Mesenchymal stem cell of the bone marrow (primary cell): ENCODE results near the genes PRDM11 and MAPK8IP1.

DNA sequence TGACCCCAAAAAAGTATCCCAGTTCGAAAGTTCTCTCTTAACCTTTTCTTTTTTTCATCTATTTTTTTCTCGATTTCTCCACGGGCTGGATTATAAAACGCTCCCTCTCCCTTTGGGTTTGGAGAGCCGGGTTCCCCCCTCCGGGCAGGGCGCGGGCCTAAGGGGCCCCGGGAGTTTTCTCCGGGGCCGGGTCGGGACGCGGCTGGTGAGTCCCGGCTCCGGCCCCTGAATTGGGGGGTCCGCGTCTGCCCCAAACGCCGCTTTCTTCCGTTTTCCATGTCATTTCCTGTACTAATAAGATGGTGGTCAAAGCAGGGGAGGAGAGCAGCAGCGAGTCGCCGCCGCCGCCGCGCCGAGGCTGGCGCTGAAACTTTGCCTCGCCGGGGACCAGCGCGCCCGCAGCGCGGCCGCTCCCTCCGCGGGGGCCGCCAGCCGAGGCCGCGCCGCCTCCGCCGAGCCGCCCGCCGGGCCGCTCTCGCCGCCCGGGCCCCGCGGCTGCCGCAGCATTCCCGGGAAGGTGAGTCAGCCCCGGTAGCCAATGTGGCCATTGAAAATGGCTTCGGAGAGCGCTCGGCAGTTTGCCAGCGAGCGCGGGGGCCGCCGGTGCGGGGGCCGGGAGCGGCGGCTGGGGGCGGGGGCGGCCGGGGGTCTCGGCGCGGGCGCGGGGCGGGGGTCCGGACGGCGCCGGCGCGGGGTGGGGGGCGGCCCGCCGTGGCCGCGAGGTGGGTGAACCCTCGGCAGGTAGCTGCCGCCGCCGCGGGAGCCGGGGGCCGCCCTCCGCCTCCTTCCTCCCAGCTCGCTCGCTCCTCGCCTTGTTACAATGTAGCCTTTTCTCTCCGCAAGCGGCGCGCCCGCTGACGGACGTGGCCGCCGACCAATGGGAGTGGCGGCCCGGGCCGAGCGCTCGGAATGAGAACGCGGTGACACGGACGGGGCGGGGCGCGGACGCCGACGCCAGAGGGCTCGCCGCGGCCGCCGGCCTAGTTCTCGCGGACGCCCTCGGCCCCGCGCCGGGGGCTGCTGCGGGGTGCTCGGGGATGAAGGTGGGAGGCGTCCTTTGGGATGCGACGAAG is at the start of gene PRDM11:
TSS of gene PRDM11 (plus strand) at position 279 of the 1,073 bp plus-strand sequence.
- CAGE, long polyA plus RNA, result no peak

DNA sequence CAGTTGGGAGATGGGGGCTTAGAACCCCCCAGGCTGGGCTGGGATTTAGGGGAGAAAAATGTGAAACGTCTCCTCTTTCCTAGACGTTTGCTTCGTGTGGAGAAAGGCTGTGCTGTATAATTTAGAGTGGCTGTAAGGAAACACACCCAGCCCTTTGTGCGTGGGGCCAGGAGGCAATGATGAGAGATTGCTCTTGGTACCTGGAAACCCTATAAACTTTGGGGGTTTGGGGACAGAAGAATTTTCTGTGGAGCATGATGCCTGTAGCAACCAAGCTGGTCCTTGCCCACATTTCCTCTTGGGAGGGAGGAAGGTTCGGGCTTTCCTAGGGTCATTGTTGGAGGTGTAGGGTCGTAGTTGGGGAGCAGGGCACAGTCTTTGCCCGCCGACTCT is 1.3 kb downstream of the PRDM11 start:
- CAGE, long polyA plus RNA, result no peak

DNA sequence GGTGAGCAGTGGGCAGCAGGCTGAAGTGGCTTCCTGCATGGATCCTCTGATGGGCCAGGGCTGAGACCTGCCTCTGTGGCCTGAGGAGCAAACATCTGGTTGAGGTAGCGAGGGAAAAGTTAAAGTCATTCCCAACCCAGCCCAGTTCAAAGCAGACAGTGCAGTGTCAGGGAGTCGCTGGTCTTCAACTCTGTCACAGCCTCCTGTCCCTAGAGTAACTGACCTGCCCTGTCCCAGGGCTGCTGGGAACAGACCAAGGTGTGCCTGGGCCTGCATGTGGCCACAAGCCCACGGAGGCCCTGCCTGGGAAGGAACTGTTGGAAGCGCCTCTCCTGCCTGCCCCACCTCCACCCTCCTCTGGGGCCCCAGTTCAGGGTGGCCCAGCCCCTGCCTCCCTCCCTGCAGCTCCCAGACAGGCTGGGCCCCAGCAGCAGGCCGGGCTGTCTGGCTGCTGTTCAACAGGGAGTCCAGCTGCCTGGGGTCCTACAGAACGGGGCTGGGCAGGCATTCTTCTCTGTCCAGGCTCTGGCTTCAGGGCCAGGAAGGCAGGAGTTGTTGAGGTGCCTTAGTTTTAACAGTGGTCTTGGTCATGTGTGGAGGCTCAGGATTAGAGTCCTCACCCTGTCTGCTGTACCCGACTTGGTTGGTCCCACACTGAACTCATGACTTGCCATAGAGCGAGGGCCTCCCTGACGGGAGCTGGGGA is 11.7 kb downstream of the PRDM11 start:
- CAGE, long polyA plus RNA, result no peak

GRCh38 chr11:45180536-45181366 is 34.3 kb downstream of the PRDM11 start:
- CAGE, long polyA plus RNA, result no peak

- CAGE, long polyA plus RNA, result no peak
These were observed 59.1 kb downstream of the SYT13 start for GRCh38 chr11:45226795-45227612.

DNA sequence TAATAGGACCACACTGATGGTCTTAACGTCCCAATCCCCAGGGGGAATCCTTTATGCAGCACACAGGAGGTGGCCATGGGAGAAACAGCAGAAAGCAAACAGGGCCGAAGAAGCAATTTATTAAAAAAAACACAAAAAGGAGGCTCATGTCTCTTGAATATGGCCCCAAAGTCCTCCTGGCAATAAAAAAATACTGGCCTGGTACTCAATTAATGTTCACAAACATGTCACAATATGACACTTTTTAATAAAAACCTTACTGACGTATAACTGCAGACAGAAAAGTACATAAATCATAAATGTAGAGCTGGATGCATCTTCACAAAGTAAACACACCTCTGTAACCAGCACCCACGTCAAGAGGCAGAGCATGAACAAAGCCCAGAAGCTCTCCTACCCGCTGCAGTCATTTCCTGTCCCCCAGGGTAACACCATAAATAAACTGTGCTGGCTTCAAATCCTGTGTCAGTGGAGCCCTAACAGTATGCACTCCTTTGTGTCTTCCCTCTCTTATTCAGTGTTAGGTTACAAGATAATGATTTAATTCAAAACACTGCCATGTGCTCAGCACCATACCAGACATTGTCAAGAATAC is 5.8 kb downstream of the SYT13 start:
- CAGE, long polyA plus RNA, result no peak

- CAGE, long polyA plus RNA, result no peak
These were observed 88.7 kb upstream of the SYT13 start for GRCh38 chr11:45374607-45375429.

DNA sequence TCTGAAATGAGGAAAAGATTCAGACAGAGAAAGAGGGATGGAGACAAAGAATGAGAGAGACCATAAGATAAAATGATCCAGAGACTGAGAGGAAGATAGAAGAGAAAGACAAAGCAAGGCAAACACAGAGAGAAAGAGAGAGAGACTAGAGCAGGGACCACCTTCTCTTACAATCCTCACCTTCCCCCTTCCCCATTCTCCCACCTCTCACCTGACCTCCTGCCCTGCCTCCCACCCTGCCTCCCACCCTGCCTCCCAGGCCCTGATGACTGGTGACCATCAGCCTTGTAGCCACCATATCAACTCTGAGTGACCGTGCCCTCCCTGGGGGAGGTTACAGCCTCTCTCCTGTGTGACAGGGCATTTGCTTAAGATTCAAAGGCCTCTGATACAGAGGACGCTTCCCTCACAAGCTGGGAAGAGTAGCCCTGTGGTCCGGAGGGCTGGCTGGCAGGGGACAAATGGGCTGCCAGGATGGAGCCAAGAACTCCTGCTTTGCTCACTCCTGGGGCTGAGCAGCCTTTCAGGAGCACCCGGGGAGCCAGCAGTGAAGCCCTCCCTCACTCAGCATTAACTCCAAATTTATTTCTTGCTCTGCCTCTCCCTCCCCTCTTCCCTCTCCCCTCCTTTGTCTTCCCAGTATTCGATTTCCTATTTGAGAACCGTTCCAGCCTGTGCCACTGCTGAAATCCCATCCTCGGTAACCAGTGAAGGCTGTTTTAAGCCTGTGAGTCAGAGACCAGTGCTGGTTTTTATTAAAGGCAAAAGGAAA is 125.2 kb upstream of the SYT13 start:
- CAGE, long polyA plus RNA, result no peak

- CAGE, long polyA plus RNA, result no peak
These were observed 2.9 kb upstream of the MAPK8IP1 start for GRCh38 chr11:45882399-45883129.

- CAGE, long polyA plus RNA, result no peak
These were observed at the start of gene MAPK8IP1 for GRCh38 chr11:45885067-45885979. TSS of gene MAPK8IP1 (plus strand) at chr11:45885651.

GRCh38 chr11:45901699-45902157 is 5.3 kb downstream of the FREY1 start:
- CAGE, long polyA plus RNA, result no peak

GRCh38 chr11:46007178-46007756 is 84.8 kb downstream of the LARGE2 start:
- CAGE, long polyA plus RNA, result no peak

- CAGE, long polyA plus RNA, result no peak
These were observed 89.6 kb downstream of the LARGE2 start for GRCh38 chr11:46011900-46012598.

DNA sequence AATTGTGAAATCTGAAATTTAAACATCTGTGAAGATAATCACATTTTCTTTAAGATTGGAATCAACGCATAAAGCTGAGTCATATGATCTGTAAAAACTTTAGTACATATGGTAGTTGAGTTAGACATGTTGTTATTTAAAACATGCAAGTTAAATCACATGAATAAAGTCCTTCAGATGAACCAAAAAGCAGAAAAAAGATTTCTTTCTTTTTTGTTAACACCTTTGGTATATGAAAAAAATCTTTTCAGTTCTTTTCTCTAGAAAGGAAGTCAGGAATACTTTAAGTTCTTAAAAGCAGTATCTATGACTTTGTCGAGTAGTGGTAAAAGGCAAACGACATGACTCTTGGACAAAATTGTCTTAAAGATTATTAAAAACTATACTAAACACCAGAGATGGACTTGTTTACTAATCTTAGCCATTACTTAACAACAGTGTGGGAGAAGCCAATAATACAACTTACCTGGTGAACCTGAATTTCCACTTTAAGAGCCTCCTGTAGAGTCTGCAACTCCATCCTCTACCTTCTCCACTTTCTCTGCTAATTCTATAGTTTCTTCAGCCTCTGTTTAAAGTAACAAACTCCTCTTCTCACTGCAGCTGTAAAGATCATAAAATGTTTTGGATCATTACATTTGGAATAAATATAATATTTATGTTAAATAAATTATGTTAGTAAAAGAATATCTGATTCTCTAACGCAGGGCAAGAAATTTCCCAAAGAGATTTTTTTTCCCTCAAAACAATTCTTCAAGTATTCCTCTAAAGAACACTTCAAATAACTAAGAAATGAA is 37.4 kb downstream of the PHF21A start:
- CAGE, long polyA plus RNA, result no peak

GRCh38 chr11:46121533-46122785 is 705 bp upstream of the PHF21A start:
- CAGE, long polyA plus RNA, result no peak

DNA sequence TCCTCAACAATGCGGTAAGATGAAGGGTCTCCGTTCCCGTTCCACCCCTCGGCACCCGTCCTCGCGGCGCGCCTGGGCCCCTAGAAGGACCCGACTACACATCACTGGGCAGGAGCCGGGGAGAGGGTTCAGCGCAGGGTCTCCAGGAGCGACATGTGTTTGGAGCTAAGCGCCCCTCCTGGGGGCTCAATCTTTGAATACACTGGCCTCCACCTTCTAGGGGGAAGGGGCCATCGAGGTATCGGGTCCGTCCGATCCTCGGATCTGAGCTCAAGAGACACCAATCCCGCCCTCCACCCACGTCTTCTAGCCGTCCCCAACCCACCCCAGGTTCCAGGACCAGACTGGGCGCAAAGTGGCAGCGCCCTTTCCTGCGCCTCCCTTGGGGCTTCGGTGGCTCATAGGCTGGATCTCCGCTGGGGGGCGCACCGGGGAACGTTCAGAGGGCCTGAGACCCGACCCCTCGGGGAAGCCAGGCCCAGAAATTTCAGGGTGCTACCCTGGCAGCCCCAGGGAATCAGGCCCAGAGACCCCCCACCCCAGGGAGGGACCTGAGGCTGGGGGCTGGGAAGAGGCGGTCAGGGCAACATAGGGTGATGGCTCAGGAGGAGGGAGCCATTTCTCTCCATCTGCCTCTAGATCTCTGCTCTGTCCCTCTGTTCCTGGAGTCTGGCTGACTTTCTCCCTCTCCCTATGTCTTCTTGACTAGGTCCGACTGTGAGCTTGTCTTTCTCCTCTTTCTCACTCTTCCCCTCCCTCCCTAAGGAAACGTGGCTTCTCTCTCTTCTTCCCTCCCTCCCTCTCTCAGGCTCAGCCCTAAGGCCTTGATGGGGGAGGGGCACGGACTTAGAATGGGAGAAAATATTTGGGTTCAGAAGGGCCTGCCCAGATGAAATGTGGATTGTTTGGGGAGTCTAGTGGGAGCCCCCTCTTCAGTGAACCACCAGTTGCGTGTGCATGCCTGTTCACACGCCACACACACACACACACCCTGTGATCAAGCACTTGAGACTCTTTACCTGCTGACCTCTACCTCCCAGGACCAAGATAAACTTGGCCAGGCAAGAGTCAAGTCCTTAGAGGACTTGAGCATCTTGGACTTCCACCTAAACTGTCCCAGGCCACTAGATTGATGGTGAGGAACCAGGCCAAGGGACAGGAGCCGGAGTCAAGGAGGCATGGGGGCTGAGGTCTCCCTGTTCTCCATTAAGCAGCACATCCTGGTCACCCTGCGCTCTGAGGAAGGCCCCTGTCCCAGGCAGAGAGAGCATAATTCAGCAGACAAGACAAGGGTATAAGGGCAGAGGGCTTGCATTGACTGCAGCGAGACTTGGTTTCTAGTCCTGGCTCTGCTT is 1.2 kb downstream of the CREB3L1 start:
- CAGE, long polyA plus RNA, result no peak

DNA sequence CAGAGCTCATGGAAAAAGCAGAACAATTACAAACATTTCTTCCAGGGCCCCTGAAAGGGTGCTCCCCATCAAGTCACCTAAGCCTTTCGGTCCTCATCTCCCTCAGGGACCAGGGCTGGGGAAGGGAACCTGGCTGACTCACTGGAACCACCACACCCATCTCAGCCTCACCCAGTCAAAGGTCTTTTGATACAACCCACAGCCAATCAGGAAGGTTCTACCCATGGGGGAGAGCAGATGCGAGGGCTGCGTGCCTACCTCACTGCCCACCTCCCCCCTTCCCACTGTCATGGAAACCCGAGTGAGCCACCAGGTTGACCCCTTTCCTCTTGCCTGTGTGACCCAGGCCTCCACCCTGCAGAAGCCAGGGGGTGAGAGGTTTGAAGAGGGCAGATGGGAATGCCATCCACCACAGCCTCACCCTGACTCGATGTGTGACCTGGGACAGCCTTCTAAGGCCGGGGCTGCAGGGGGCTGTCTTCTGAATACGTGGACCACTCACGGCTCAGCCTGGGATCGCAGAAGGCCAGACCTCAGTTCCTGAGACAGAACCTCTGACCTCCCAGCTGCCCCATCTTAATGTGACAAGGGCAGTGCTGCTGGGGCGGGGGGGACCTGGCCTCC is 2.6 kb downstream of the MDK start:
- CAGE, long polyA plus RNA, result no peak

GRCh38 chr11:46408486-46409020 is 17.0 kb upstream of the CHRM4 start:
- CAGE, long polyA plus RNA, result no peak

DNA sequence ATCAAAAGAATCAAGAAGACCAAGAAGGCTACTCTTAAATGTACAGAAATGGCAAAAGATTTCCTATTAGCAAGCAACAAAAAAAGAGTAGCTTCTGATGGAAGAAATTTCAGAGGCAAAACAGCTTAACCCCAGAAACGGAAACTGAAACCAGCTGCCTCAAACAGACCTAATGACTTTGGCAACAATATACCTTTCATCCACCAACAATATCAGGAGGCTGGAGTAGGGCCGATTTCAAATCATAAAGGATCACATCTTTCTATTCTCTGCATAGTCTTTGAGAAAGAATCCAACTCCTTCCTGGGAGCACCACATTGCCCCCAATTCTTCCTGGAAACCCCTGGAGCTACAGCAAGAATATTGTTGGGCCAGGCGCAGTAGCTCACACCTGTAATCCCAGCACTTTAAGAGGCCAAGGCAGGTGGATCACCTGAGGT is 33.1 kb downstream of the AMBRA1 start:
- CAGE, long polyA plus RNA, result no peak

DNA sequence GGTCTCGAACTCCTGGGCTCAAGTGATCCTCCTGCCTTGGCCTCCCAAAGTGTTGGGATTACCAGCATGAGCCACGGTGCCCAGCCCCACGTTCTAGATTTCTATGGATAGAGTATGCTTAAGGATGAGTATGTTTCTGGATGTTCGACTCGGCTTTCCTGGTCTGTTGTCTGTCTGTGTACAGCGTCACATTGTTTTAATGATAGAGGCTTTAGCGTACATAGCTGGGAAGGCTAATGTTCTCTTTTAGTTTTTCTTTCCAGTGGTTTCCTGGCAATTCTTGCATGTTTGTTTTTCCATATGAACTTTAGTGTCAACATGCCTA is 17.5 kb downstream of the F2 start:
- CAGE, long polyA plus RNA, result no peak